Bronchus fibroblast of lung (primary cell): ENCODE measurements around the genes CSNK1A1 and CDX1.

- RAMPAGE, long total RNA: no peak
Measured at GRCh38 chr5:149414133-149415078, 35.3 kb upstream of the IL17B start.

GRCh38 chr5:149415079-149415869 is 36.2 kb upstream of the IL17B start:
- RAMPAGE, long total RNA: no peak

DNA sequence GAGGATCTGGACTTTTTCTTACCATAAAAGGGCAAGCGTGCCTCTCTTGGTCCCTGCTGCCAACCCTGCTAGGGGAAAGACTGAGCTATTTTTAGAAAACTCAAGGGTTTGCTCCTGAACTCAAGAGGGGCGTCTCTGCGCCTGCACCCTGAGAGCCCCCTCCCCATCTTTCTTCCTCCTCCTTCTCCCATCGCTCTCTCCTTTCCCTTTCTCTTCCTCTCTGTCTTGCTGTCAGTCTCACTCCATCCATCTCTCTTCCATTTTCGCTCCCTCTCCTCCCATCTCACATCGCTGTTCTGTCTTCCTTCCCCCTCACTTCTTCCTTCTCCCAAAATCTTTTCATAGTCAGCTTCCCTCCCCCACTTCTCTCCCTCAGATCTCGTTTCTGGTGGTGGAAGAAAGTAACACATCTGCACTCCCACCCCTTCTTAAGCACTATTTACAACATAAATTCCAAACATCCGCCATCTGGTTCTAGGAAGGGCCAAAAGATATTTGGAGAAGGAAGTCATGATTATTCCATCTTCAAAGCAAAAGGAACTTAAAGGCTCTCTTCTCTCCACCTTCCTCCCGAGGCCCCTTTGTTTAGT is 38.2 kb upstream of the IL17B start:
- RAMPAGE, long total RNA: no peak

- RAMPAGE, long total RNA: no peak
Measured at GRCh38 chr5:149432587-149433394, 53.7 kb upstream of the IL17B start.

DNA sequence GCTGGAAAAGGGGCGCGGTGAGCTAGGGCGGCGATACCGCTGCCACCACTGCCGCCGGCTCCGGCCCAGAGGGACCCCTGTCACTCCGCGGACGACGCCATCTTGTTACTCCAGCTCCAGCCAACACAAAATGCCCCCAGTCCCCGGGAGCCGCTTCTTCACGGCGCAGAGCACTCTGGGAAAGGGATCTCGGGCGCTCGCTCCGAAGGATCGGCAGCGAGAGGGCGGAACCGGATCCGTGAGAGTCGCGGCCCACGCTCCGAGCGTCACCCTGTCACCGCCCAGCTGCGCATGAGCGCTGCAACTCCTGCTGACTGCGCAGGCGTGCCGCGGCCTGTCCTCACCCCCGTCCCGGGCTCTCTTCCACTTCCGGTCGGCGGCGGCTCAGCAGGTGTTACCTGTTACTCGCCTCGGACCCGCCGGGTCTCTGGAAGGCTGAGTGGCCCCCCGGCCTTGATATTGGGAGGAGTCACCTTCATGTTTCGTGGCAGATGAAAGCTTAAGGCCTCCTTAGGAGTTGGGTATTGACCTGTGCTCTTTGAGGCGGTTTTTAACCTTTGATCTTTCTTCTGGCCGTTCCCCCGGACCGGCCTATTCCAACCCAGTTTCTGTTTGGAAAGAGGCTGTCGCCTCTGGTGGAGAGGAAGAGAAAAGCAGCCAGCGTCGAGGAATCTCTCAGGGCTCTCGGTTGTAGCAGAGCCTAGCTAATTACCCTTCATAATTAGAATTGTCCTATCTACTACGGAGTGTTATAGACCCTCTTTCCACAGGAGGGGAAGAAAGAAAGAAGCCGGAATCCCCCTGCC is at the start of gene CSNK1A1:
TSS of gene CSNK1A1 (minus strand) at position 180 of the 806 bp plus-strand sequence.
- RAMPAGE, long total RNA: start-site peak on the minus strand centred at position 169 of the sequence, 115 bp wide, 1,351 and 746 reads in 2 replicates

DNA sequence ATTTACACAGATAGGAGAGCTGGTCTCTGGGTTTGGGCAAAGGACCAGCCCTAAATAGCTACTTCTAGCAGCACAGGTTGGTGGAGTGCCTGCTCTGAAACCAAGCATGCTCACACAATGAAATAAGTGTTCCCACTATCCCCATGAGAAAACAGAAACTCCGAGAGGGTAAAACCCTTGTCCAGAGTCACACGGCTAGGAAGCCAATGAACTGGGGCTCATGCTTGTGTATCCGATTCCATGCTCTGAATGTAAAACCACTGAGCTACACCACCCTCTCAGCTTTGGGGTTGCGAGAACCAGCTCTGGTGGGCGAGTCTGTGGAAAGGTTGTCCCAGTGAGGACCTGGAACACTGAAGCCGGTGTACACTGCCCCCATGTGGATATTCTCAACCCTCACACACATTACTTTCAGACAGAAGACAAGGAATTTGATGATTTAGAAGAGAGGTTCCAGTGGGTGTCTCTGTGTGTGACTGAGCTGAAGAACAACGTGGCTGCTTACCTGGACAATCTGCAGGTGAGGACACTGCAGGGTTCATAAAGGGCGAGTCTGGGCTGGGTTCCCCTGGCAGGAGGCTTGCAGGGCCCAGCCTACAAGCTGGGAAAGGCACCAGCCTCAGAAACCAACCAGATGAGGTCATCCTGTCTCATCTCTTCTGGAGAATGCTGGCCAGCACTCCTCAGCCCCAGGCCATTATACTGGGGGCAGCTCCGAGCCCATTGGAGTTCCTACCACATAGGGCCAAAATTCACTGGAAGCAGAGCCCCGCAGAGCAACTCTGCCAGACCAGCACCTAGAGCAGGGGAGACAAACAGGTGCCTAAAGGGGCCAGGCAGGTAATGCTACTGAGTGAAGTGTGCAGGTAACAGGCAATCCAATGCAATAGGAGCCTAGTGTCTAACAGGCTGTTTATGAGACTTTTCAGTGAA is 37.5 kb downstream of the ARHGEF37 start:
- RAMPAGE, long total RNA: no peak

GRCh38 chr5:149728271-149728587 is 1.9 kb upstream of the PPARGC1B start:
- RAMPAGE, long total RNA: no peak

- RAMPAGE, long total RNA: no peak
Measured at GRCh38 chr5:149794465-149794982, 64.4 kb downstream of the PPARGC1B start.

- RAMPAGE, long total RNA: no peak
Measured at GRCh38 chr5:149931933-149932786, 12.4 kb downstream of the PDE6A start.

GRCh38 chr5:150001670-150002140 is 1.2 kb downstream of the HMGXB3 start:
- RAMPAGE, long total RNA: no peak

- RAMPAGE, long total RNA: no peak
Measured at GRCh38 chr5:150051893-150052359, 34.4 kb downstream of the CSF1R start.

DNA sequence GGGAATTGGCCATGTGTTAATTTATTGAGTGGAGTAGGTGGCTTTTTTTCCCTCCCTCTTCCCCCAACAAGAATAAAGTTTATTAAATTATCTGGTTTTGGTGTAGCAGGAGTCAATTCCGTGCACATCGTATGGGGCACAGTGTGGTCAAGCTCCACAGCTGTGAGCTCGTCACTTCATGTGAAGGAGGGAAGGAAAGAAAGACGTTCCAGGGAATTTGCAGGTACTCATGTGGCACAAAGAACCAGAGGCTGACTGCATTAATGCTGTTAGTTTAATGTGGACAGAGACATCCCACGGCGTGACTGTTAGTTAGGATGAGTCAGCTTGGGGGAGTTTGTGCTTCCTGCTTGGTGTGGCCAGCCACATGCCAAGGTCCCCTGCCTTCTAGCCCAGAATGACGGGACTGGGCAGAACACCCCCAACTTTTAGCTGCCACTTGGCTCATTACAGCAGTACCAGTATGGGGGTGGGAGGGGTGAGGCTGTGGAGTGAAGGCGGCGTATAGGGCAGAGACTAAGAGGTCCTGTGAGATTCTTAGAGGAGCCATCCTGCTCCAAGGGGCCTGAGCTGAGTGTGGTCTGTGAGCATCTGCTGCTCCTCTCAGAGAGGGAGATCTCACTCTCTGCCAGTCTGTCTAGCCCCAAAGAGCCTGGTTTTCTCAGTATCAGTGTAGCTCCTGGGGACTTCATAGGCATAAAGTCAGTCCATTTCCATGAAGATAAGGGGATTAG is 33.1 kb downstream of the CSF1R start:
- RAMPAGE, long total RNA: no peak

DNA sequence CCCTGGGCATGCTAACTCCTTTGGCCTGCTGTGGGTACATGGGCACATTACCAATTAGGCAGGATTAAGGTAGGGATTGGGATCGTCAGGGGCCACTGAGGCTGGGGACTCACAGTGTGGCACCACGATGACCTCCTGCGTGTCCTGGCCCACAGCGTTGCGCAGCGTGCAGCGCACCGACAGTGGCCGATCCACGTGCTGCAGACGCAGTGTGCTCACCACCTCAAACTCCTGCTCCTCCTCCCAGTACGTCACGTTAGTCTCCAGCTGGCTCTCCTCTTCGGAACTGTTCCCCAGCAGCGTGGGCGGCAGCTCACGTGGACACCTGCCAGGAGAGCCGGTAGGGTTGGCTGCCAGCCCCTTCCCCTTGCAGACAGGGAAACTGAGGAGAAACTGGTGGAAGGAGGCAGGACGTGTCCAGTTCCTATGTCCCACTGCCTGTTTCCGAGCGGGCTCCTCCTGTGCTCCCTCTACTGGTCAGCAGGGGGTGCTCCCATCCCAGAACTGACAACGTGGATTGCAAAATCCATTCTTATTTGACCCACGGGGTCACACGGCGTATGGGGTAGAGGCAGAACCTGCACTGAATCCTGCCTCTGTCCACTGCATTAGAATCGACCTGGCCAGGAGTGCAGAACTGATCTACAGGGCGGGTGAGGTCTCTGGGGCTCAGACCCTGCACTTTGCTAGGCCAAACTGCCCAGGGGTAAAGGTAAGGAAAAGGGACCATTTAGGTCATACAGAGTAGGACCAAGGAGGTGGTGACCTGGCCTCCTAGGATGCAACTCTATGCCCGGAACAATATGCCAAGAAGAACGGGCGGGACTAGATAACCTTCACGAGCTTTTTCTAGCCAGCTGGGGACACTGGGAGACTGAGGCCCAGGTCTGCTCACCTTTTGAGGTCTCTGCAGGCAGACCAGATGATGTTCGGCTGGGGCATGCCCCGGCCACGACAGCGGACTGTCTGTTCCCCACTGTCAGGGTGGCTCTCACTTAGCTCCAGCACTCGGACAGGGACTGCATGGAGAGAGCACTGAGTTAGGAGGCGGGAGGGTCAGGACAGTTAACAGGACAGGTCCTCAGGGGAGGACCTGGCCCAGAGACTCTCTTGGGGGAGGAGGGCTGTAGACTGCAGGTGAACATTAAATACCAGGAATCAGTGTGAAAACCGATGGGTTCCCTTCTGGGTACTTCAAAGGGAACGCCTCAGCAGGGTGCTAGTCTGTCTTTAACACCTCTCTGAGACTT is 25.6 kb downstream of the PDGFRB start:
- RAMPAGE, long total RNA: no peak

DNA sequence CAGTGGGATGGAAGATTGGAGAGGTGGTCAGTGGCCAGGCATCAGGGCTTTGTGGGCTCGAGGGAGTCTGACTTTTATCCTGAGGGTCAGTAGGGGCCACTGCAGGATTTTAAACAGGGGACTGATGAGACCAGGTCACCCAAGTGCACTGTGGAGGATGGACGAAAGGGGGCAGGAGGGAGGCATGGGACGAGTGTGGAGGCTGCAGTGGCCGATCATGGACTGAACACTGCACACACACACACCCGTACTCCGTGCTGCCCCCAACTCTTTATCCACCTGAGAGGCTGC is 5.4 kb upstream of the CDX1 start:
- RAMPAGE, long total RNA: no peak

- RAMPAGE, long total RNA: no peak
Measured at GRCh38 chr5:150166299-150166905, at the start of gene CDX1. Gene CDX1 (plus strand): TSS chr5:150166778.

GRCh38 chr5:150299355-150299907 is 3.3 kb downstream of the ARSI start:
- RAMPAGE, long total RNA: no peak

DNA sequence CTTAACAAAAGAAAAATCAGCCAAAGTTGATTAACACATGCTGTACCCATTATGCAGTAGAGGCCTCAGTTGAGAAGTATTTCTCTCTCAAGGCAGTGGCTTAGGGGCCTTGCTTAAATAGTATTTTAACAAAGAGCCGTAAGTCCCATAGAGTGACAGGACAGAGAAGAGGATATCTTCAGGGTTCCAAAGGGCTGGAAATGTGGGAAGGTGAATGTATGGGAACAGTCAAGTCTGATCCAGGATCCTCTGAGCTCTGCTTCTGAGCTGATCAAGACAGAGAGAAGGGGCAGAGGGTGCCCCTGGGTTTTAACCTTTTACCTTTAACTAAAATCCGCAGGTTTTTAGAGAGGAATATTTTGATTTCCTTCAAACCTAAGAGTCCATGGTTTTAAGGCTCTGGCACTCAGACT is 597 bp upstream of the CD74 start:
- RAMPAGE, long total RNA: no peak

- RAMPAGE, long total RNA: no peak
Measured at GRCh38 chr5:150431499-150432125, 17.9 kb downstream of the RPS14 start.

GRCh38 chr5:150460973-150461593 is 11.5 kb upstream of the RPS14 start:
- RAMPAGE, long total RNA: no peak

- RAMPAGE, long total RNA: no peak
Measured at GRCh38 chr5:150489825-150490654, 17.9 kb upstream of the NDST1 start.